Mesangial cell (primary cell): ENCODE results near the gene HEATR5B.

DNA sequence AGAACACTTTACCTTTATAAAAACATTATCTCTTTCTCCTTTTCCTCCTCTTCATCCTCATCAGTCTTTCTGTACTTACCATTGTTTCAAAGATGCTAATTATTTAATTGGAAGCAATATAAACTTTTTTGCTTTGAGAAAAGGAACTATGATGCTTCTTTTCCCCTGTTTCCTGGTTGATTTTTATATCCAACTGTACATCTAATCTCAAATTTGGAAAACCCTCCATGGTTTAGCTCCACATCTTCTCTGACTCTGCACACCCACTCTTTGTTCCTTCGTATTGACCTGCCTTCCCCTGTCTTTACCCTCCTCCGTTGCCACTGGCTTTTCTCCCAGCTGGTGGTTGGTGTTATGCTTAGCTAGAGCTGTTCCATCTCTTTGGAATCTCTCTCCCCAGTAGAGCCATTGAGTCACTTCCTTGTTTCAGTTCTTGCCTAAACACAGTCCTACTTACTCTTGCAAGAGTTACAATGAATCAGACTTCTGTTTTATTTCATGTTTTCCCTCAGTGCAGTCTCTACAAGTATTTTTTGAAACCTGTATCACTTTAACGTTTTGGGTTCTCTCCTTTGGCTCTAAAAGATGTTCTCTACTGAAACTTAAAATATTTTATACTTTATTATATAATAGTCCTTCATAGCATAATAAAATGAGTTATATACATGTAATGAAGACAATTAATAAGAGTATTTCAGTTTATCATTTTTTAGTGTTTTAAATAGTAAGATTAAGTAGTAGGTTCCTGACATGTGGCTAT, 263.9 kb downstream of the LTBP1 start:
- RAMPAGE, long total RNA = no peak

DNA sequence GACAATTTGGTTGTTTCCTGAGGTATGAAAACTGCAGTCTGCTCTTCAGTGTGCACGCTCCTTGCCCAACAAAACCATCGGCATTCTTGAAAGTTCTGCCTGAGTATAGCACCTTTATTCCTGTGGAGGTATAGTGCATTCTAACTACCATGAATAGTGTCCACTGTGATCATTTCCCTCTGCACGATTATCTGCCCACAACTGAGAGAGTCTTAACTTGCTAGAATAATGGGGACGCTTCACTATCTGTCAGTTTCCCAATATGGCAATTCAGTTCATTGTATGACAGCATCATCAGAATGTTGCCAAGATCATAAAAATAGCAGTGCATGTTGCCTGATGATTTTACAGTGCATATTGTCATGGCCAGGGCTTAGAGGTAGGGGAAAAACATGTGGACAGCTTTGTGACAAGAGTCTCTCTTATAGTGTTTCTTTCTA, 6.0 kb downstream of the RASGRP3 start:
- RAMPAGE, long total RNA = no peak

DNA sequence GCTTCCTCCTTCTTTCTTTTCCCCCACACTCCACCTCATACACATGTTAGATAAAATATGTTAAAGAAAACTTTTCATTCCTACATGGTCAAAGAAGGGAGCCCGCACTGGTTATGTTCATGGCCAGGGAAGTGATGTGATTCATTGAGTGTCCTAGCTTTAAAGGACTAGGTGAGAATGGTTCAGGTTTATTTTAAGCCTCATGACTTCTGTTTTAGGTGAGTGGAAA, 56.5 kb downstream of the RASGRP3 start:
- RAMPAGE, long total RNA = no peak

DNA sequence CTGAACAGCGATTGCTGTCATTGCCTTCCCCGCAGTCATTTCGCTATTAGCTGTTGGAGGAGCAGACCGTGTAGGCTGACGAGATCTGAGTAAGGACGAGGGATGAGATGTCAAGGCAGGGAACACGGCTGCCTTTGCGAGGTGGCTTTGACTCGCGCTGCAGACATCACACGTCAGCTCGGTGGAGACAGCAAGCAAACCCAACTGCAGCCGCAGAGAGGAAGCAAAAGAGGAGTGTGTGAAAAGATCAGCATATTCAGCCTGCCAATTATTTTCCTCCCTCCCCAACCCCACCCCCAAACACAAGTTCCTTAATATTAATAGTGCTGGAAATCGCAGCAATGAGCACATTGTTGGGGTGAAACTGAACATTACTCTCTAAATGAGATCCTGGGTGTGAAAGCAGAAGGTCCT, 115.1 kb upstream of the CRIM1 start:
- RAMPAGE, long total RNA = no peak

DNA sequence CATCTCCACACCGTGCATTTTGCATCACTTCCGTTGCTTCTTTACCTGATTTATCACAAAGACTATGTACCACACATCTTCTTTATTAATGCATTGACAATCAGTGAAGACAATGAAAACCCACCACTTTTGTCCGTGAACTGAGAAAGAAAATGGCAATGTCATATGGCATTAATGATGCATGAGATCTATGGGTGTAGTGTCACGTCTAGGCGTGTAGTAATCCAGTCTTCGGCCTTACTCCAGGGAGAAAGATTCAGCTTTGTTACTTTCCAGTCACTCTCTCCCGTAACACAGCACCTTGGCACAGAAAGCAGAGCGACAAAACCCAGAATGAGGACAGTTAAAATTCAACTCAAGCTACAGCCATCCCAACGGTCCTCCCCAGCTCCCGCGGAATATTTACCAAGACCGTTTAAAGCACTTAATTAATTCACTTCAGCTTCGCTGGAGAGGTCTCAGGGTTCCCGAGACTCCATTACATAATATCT, 851 bp upstream of the CRIM1 start:
- RAMPAGE, long total RNA = no peak

DNA sequence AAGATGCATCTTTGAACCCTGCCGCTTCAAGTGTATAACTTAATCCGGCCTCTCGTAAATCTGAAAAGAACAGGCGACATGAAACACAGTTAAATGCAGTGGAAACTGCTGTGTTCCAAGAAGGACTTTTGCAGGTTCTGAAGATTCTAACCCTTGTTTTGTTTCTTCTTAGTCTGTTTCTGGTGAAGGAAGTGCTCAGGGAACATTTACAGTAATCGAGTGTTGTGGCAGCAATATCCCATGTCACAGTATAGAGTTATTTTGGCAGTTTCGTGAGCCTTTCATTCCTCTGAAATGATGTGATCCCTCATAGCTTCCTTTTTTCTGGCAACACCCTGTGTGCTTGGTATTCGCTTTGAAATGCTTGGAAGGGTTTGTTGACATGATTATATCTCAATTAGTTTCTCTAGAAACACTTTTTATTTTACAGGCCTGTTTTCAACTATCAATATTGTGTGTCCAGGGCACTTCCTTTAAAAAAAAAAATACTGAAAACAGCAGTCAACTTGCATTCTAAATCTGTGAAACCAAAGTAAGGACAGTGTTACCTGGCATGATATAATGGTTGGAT, 2.8 kb downstream of the CRIM1 start:
- RAMPAGE, long total RNA = no peak

- RAMPAGE, long total RNA = no peak
Observed at GRCh38 chr2:36372952-36373532, 17.5 kb downstream of the CRIM1 start.

GRCh38 chr2:36392583-36393217, 37.1 kb downstream of the CRIM1 start:
- RAMPAGE, long total RNA = no peak

DNA sequence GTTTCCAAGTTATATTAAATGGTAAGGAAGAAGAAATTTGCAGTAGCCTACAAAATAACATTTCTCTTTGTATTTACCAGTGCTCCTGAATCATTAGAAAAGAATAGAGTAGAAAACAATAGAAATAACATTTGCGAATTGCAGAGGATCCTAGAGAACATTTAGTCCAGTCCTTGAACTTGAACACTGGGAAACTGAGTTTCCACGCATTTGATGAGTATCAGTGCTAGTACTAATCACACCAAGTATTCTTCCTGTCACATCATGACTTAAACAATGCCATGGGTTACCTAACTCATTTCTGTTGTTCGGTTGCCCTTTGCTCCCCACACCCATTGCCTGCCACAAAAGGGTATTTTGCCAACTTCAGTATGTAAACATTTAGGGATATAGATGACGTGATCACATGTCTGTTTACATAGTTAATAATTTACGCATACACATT, 42.2 kb downstream of the CRIM1 start:
- RAMPAGE, long total RNA = no peak

- RAMPAGE, long total RNA = no peak
Observed at GRCh38 chr2:36463508-36463896, 107.9 kb downstream of the CRIM1 start.

DNA sequence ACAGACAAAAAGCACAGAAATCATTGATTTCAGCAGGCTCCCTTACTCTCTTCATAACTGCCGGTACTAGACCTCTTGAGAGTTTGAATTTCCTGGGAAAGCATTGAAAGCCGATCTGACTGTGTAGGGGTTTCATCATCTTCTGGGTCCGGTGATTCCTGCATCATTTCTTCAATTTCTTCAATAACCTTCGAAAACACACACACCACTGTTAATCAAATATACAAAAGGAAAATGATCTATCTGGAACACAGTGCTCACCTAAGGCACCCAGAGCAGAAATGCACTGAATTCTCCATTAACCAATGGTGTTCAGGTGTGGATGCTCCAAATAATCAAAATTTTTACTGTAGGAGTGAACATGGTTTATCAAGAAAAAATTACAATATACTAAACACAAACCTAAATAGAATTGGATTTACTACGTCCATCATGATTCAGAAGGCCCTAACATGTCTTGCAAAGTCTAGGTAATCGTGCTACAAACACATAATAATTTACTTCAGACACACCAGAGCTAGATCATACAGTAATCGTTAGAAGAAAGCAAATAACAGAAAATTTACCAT, 16.6 kb downstream of the FEZ2 start:
- RAMPAGE, long total RNA = no peak

- RAMPAGE, long total RNA = no peak
Observed at GRCh38 chr2:36964296-36965150, 1.8 kb downstream of the STRN start.

DNA sequence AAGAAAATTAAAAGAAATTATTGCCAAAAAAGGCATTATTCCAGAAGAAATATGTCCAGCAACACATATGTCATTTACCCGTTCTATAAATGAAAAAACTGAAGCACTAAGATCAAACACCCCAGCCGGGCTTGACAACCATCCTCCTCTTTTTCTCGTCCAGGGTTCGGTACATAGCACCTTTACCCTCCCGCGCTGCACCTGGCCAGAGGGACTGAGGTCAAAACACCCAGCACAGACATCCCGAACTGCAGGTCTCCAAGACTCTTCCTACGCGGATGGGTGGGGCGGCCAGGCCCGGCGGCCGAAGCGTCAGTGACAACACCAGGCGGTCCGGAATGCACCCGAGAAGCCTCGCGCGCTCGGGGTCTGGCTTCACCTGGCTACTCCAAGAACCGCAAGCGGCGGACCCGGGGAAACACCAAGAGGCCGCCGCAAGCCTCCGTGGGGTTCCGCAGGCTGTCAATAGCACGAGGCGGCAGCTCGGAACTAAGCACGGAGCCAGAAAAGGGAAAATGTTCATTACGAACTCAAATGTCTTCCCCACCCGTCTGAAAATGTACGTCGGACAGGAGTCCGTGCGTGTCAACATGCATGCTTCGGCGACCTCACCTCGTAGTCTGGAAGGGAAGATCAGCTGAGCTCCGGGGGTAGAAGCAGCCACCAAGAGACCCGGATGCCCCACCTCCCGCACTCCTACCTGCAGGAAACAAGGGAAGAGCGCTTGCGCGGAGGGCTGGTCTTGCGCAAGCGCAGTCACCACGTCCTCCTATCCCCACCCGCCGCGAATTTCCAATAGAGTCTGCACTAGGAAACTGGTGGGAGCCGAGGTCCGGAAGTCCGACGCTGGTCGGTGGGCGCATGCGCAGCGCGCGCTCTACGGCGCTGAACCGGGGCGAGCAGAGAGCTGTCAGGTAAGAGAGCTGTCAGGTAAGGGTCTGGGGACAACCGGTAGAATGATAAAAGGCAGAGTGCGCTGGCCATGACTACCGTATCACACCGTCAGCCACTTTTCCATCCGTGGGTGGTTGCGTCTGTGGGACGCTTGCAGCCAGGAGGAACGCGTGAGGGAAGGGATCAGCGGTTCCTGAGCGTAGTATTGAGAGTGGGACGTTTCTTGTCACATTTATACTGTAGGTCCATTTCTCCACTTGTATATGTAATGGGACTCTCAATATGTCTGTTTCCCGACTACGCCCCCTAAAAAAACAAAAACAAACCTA, at the start of gene HEATR5B:
Gene HEATR5B, minus strand, starts transcription at position 716 of the 1,223 bp plus-strand sequence.
- RAMPAGE, long total RNA = start-site peak on the minus strand centred at position 691 of the sequence, 36 bp wide, 299 reads

- RAMPAGE, long total RNA = no peak
Observed at GRCh38 chr2:37126231-37126488, 30.6 kb downstream of the EIF2AK2 start.

DNA sequence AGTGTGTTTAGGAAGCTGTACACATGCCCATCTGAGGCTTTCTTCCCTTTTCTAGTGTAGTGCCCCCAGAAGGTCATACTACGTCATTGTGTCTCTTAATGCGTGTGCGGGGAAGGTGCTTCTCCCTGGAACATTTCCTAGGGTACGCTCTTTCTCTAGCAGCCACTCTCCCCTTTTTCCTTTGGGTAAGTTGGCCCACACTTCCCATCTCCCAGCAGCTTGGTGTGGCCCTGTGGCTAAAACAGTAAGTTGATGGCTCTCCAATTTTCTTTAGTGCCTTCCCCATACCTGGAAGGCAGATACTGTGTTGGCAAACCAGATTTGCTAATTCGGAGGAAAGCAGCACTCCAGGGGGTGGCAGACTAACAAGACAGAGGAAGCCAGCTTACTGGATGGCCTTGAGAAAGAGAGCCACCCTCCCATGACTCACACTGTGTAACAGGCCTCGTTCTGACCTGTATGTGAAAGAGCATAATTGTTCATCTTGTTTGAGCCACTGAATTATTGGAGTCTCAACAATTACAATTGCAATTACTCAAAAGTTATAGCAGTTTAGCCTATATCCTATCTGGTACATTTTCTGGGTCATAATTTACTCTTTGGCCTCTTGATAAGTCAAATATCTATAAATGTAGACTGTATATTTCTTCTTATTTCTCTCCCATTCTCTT, 1.3 kb upstream of the SULT6B1 start:
- RAMPAGE, long total RNA = no peak

DNA sequence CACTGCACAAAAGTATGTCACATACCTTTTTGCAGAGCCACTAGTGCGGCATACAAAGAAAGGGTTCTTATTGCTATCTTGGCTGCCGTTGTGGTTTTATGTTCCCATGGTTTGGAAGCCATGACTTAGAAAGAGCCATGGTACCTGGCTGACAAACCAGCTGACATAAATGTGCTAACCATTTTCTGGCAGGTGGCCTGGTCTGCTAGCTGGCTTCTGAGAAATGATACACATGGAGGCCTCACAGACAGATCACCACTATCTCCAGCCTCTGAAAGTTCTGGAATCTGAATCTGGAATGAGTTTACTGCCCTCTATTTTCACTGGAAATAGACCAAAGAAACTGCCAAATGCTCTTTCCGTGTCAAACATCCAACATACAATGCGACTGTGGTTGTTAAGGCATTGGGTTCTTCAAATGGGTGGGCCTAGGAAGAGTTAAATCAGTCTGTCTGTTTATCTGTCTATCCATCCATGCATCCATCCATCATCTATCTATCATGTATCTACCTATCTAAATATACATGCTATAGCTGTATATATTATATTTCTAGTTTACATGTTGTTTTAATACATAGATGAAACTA, 123.8 kb downstream of the QPCT start:
- RAMPAGE, long total RNA = no peak

DNA sequence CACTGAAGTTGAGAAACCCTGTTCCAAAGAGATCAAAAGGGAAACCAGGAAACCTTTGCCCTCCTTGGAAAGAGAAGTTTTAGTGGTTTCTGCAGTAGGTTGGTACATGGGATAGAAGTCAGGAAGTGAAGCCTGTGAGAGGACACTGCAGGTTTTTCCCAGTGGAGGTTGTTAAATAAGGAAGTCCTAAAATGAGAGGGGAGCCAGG, 6.3 kb upstream of the RMDN2 start:
- RAMPAGE, long total RNA = no peak

- RAMPAGE, long total RNA = no peak
Observed at GRCh38 chr2:37973520-37974140, 48.5 kb downstream of the RMDN2 start.

DNA sequence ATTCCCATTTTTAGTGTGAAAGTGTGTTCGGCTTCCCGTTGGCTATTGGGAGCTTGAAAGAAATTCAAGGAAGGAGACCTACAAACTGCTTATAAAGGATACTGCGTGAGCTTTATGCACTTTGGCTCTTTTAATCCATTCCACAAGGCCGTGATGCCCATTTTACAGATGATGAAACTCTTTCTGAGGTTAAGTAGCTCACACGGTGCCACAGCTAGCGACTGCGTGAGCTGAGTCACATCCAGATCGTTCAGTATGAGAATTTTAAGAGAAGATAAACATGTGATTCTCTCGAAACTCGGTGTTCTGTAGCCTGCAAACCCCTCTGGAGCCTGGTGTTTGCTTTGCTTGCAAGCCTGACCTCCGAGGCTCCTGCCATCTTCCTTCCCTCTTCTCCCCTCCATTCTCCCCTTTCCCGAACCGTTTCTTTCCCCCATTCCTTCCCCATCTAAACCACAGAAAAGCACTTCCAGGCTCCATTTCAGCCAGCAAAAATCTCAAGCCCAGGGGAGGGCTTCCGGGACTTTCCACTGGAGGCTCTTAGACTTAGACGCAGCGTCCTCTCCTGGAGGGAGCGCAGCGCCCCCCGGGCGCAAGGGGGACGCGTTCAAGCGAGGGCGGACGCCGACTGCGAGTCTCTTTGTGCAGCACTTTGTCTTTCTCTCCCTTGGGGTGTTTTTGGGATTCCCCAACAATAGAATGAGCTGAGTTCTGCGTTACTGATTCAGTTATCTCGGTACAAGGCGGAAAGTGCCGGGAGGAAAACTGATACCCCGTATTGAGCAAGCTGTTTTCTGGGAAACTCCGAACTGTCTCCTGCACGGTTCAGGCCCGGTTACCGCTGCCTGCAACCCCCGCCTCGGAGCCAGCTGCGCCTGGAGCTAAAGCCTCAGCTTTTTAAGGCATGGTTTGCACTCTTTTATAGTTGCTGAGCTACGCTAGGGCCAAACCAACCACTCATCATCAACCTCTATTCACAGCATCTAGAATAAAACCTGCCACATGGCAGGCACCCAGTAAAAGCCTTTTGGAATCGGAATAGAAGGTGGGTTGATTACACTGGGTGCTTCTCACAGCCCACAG, 37.9 kb downstream of the CYP1B1 start:
- RAMPAGE, long total RNA = no peak

DNA sequence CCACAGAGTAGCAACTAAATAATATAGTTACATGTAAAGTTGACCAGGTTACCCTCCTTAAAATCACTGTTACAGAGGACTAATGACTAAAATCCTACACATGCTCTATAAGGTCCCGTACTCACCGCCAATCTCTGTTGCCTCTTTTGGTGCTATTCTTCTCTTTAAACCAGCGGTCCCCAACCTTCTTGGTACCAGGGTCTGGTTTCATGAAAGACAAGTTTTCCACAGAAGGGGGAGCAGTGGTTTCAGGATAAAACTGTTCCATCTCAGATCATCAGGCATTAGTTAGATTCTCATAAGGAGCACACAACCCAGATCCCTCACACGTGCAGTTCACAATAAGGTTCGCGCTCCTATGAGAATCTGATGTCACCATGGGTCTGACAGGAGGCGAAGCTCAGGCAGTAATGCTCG, 30.7 kb downstream of the ATL2 start:
- RAMPAGE, long total RNA = no peak